Aortic smooth muscle cell (primary cell): ENCODE measurements around a stretch of chr12.

DNA sequence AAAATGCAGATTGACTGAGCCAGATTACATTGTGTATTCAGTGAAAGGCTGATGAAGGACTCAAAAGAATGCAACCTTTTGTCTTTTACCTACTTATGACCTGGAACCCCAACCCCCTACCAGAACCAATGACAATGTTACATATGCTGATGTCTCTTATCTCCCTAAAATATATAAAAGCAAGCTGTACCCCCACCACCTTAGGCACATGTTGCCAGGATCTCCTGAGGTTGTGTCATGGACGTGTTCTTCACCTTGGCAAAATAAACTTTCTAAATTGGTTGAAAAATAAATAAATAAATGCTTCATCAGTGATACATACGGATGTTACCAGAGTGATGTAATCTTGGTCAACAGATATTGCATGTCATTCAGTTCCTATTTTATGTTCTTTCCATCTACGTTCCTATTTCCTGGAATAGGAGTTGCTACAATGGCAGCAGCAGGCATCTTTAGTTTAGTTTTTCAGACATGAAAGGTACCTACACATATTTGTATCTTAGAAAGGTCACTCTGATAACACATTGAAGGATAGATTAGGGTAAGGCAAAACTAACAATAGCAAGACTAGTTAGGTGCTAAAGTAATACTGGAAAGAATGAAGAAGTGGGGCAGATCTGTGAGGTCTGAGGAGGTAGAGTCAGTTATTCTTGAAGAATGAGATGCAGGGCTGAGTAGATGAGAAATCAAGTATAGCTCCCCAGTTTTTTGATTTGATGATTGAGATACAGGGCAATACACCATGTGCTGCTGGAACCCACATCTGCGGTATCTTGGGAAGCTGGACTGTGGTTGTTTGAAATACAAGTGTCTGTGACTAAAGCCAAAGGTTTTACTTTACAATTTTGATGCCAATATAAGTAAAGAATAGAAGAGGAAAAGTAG, 189.7 kb upstream of the SLC38A2 start:
- RRBS, result no CpG with 5 or more reads among the region's 4 CpGs

DNA sequence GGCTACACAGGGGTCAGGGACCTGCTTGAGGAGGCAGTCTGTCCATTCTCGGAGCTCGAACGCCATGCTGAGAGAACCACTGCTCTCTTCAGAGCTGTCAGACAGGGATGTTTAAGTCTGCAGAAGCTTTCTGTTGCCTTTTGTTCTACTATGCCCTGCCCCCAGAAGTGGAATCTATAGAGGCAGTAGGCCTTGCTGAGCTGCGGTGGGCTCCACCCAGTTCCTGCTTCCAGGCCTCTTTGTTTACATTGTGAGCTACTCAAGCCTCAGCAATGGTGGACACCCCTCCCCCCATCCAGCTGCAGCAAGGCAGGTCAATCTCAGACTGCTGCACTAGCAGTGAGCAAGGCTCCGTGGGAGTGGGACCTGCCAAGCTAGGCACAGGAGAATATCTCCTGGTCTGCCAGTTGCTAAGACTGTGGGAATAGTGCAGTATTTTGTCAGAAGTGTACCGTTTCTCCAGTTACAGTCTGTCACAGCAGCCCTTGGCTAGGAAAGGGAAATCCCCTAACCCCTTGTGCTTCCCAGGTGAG, 213.3 kb upstream of the SLC38A2 start:
- RRBS, result no CpG with 5 or more reads among the region's 6 CpGs

- RRBS, result no CpG with 5 or more reads among the region's 3 CpGs
These were observed 208.8 kb downstream of the SLC38A4 start for GRCh38 chr12:46617007-46617354.

GRCh38 chr12:46687003-46687774, 138.6 kb downstream of the SLC38A4 start:
- RRBS, result no CpG with 5 or more reads among the region's 5 CpGs

DNA sequence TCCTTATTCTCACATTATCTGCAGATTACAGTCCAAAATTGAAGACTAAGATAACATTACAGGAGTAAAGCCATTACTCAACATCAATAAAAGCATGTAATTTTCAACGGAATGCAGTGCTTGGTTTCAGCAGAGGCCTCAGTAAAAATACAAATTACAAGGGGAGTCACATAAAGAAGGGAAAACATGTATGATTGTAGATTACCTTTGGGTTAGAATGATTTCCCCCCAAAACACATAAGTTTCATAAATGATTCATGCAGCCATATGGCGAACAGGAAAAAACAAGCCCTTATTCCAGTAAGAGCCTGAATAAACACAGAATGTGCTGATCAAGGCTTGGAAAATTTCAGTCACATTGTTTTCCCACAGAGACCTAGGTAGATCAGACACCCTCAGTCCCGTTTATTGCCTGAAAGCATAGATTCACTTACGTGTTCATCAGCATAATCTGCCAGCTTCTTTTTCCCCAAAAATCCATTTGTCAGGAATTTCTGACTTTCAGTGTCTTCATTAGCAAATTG, 37.6 kb downstream of the SLC38A4 start:
- RRBS, result no CpG with 5 or more reads among the region's 4 CpGs

GRCh38 chr12:46958589-46959064, 120.8 kb upstream of the PCED1B start:
- RRBS, result no CpG with 5 or more reads among the region's 1 CpG

GRCh38 chr12:47185229-47185483, 105.4 kb upstream of the AMIGO2 start:
- RRBS, result no CpG with 5 or more reads among the region's 2 CpGs

DNA sequence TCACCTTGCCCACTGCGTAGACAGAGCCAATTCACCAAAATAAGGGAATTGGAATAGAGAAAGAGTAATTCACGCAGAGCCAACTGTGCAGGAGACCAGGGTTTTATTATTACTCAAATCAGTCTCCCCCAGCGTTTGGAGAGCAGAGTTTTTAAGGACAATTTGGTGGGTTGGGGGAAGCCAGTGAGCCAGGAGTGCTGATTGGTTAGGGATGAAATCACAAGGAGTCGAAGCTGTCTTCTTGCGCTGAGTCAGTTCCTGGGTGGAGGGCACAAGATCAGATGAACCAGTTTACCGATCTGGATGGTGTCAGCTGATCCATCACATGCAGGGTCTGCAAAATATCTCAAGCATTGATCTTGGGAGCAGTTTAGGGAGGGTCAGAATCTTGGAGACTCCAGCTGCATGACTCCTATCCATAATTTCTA, 126.1 kb upstream of the AMIGO2 start:
- RRBS, result no CpG with 5 or more reads among the region's 6 CpGs

DNA sequence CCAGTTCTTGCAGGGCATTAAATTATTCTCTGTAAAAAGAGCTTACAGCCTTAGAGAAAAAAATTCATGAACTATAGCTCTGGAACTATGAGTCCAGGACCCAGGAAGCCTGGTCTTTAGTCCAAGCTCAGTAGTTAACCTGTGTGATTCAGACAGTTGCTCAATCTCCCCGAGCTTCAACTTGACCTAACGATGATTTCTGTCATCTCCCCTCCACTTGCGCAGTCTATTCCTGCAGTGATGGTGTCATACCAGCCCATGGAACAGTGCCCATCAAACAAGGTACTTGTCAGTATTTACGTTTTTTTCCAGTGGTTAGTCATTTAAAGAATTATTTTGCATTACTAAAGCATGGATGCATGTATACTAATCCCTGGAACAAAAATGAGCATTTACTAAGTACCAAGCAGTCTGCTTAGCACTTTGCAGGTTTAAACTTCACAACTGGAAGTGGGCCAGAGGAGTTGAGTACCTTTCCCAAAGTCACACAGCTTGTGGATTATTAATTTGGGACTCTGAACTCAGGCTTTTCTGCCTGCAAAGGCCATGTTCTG, 132.7 kb upstream of the AMIGO2 start:
- RRBS, result no CpG with 5 or more reads among the region's 4 CpGs

DNA sequence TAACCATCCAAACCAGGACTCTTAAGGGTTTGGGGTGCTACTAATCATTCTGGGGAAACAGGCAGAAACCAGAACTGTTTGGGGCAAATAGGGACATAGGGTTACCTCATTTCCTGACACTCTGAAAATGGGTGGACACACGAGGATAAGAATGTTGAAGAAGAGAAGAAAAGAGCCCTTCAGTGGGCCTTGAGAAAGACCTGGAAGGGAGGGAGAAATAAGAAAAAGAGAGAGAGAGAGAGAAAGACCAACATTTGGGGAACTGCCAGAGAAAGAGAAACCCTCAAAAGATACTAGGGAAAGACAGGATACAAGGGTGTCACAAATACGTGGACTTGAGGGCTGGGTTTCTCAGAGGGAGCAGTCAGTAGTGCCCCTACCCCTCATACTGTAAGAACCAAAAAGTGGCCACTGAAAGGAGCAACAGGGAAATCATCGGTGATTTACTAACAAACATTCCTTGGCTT, 143.2 kb upstream of the AMIGO2 start:
- RRBS, result no CpG with 5 or more reads among the region's 3 CpGs

DNA sequence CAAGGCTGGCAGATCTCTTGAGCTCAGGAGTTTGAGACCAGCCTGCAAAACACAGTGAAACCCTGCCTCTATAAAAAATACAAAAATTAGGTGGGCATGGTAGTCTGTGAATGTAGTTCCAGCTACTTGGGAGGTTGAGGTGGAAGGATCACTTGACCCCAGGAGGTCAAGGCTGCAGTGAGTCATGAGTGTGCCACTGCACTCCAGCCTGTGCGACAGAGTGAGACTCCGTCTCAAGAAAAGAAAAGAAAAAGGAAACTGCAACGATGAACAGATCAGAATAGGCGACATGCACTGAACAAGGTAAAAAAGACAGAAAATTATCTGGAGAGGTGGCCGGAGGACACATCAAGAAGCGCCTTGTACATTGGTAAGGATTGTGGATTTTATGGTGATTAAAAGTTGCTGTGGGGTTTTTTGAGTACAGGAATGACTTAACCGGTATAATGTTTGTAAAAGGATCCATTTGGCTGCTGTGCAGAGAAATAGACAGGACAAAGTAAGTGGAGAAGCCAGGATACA, 273.8 kb upstream of the AMIGO2 start:
- RRBS, result 98% methylated on average over 3 of the region's 7 CpGs

- RRBS, result no CpG with 5 or more reads among the region's 14 CpGs
These were observed 54.4 kb downstream of the RPAP3 start for GRCh38 chr12:47651233-47652088.

DNA sequence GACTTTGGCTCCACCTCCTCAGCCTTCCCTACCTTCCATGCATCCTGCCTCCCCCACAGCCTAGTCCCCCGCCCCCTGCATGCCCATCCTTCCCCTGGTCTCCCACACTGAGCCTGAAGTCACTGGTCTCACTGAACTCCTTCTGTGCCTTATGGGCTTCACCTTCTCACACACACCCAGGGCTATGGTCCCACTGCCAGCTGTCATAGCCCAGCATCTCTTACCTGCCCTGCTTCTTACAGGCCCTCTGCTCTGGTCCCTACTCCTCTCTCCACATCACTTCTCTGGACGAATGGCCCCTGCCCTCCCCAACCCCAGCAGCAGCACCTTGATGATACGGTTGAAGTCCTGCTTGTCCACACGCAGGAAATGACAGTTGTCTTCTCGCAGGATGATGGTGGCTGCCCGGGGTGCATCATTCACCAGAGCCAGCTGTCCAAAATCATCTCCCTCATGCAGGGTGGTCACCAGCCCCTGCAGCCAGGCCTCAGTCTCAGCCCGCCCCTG, 9.6 kb downstream of the RAPGEF3 start:
- RRBS, result no CpG with 5 or more reads among the region's 7 CpGs

DNA sequence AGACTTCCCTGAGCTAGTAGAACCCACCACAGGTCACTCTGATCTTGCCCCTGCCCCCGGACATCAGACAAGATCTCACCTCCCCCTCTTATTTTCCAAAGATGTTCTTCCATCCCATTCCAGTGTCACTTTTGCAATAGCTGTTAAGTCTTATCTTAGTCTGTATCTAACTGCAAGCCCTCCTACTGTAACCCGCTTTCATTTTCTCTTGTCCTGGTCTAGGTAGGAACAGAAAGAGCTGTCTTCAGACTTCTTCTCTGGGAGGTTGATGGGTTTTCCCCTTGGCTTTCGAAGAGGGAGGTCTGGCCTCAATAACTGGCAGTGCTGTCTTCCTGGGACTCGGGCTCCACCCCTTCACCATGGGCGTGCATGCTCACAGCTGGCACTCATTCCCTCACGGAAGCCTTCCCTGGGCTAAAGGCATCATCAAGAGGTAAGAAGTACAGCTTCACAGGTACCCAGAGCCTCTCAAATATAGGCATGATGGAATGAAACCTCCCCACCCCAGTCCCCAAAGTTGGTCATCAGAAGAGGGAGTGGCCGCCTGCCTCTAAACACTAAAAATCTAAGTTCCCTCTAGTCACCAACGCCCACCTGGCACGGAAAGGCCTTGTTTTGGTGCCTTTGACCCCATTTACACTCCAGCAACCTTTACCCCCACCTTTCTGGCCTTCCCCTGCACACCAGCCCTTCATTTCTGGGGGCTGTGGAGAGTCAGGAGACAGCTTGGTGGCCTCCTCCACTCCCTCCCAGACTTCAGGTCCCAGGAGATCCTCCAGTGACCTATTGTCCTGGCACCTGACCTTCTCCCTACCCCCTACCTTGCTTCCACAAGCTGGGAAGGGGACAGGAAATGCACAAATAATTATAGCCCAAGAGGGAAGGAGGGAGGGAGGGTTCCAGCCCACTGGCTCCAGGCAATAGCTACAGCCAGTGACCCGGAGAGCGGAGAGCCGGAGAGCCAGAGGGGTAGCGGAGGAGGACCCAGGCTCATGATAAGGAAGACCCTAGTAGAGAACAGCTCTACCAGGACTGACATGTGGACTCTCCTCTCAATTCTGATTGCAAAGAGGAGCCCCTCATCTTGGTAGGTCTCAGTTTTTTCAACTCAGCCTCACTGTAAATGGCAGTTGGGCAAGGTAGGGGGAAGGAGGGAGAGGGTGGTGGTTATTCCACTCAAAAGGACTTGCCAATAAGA, 2.8 kb downstream of the RAPGEF3 start:
- RRBS, result no CpG with 5 or more reads among the region's 13 CpGs

DNA sequence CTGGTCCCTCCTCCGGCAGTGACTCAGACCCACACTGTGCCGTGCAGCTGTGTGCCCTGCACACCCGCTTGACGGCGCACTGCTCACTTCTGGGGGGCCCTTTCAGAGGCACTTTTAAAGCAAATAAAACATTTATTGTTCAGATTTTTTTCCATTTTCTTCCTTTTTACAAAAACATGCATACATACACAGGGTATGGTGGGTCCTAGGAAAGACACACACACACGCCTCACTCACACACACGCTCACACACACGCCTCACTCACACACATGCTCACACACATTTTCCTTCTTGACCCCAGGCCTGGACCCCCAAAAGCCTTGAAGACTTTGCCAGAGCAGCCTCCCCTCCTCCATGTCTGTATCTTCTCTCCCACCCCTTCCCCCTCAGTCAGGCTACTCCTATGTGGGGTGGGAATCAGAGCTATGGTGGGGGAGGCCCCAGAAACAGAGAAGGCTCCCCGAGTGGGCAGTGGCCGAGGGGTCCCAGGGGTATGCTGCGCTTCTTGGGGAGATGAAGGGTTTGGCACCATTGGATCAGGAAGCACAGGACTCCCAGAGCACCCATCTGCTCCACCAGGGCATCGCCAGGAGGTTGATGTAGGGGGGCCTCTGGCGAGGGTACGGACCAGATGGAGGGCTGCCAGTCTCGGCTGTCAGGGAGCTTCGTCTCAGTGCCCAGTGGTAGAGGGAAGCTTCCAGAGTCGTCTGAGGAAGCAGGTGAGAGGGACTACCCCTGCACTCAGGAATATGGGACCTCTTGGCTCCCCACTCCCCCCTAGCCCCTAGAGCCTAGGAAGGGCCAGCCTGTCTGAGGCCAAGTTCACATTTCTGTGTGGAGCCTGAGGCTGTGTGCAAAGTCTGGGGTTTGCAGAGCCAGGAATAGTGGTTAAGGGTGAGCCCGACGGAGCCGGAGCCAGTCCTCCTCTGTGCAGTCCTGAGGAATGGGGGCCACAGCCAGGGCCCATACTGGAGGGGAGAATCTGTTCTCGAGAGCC, 9.9 kb downstream of the SLC48A1 start:
- RRBS, result no CpG with 5 or more reads among the region's 21 CpGs

GRCh38 chr12:47788428-47788735, 15.3 kb downstream of the SLC48A1 start:
- RRBS, result no CpG with 5 or more reads among the region's 6 CpGs

DNA sequence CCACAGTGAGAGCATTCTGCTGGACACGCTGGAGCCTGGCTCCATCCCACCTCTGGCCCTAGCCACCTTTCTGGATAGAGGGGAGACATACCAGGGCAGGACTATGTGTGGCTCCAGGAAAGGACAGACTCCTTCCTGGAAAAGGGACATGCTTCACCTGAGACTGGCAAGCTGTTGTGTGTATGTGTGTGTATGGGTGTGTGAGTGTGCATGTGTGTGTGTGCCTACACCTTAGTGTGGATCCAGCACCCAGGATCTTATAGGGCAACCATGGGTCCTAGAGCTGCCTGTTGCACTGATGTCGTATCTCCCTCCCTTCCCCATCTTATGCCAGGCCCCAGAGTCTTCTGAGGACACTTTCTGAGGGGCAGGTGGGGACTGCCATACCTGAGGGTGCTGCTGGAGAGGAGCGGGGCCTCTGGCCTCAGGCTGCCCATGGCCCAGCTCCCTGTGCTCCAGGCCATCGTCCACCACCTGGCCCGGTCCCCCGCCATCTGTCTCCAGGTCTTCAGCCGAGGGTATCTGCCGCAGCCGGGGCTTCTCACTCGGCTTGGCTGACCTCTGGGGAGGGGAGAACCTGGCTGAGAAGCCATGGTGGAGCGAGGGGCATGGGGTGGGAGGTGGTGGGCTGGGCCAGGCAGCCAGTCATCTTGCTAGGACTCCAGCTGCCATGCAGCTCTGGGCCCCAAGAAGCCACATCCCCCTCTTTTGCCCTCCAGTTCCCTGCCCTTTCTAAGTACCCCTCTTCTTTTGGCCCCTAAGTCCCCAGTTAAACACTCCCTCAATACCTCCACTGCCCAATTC, 21.5 kb downstream of the SLC48A1 start:
- RRBS, result 93% methylated on average over 5 of the region's 11 CpGs

GRCh38 chr12:47841578-47842244, 22.0 kb upstream of the HDAC7 start:
- RRBS, result no CpG with 5 or more reads among the region's 6 CpGs

DNA sequence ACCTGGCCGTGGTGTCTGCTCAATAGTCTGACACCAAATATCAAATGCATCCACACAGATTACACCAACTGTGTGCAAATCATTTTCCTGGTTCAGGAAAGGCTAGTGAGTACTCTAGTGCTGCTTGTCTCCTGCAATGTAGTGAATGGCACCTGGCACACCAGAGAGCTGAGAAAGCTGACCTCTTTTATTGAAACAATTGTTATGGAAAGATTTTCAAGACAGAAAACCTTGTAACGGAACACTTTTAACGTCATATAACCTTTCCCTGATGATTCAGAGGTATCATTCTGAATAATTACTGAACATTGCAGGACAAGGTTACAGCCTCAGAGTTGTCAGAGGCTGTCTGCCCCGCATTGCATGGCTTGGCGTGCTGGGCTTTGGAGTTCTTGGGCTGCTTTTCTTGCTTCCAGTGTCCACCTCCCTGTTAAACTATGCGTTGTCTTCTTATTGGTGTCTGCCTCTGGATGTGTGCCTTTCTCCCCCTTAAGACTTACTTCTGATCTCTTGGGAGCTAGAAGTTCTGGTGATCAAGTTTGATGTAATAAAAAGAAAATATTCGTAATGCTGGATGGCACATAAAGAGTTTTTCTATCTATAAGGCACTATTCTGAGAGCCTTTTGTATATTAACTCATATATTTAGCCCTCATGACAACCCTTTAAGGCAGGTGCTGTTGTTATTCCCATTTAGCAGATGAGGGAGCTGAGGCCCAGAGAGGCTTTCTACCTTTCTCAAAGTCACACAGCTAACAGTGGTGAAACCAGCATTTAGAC, 40.8 kb upstream of the HDAC7 start:
- RRBS, result no CpG with 5 or more reads among the region's 7 CpGs

DNA sequence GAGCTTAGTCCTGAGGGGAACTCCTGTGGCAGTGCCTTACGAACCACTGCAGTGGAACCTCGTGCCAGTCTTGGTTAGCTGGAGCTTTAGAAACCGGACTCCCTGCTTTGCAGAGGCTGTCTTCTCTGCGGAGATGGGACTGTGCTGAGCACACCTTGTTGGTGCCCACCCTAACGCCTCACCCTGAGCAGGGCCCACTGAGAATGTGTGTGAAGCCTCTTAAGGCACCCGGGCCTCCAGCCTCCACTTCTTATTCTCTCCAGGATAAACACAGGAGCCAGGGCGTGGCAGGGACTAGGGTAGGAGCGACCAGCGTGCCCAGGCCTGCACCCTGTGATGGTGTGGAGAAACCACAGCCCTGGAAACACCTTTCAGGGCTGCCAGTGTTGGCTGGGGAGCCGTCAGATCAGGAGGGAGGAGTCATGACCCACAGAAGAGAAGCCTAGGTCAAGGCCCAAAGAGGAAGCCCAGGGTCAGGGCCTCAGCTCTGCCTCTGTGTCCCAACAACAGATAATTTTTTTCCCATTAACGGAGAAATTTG, 41.4 kb downstream of the VDR start:
- RRBS, result no CpG with 5 or more reads among the region's 11 CpGs